Occipital lobe (tissue), 2 donors: ENCODE results near the genes TDRD5 and ACBD6.

DNA sequence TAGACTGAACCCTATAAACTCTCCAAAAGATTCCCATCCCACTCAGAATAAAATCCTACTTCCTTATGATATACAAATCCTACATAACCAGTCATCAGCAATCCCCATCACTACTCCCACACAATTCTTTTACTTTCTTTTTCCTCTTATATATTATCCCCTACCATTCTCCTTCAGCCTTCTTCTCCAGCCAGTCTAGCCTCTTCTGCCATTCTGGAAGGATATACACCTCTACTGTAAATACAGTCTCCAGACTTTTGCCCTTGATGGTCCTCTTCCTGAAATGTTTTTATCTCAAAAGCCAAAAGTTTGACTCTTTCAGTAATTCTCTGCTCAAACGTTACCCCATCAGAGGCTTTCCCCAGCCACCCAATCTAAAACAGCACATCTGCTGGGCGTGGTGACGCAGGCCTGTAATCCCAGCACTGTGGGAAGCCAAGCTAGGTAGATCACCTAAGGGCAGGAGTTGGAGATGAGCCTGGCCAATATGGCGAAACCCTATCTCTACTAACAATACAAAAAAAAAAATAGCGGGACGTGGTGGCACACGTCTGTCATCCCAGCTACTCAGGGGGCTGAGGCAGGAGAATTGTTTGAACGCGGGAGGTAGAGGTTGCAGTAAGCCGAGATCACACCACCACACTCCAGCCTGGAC is 41.5 kb downstream of the ABL2 start:
- RAMPAGE, long total RNA: no peak

DNA sequence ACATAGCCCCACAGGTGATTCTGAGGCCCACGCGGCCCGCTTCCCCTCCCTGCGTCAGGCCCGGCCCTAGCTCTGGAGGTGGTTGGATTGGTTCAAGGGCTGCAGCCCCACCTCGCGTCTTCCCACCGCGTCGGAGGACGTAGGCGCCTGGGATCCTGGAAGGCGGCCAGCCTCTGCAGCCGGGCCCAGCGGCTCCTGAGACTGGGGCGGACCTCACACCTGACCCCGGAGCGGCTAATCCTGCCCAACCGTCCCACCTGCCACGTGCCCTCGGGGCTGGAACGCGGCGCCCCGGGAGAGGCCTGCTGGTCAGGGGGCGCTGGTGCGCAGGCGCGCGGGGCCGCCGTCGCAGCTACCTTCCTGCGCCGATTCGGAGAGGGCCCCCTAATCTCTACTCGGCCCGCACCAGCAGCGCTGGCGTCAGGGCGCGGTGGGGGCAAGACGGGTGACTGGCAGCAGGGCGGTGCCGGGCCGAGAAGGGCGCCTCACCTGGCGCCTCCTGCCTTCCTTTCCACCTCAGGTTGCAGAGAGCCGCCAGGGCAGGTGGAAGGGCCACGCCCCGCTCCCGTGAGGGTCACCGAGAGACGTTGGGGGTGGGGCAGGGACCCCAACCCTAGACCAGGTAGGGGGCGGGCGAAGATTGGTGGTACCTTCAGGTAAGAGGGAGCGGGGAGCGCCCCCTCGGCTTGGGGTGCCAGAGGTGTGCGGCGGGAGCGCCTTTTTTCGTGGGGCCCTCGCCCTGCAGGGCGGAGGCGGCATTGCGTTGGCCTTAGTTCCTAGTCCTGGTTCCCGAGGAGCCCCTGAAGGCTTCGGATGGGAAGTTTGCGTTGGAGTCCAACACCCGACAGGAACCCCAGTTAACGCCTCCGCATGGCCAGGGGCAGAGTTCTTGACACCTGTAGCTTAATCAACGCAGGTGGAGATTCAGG is at the start of gene TDRD5:
Gene TDRD5 (plus strand): TSS at position 329 of the 929 bp plus-strand sequence.
- RAMPAGE, long total RNA: no peak

- RAMPAGE, long total RNA: no peak
Measured at GRCh38 chr1:179816201-179816916, 61.2 kb downstream of the TOR1AIP2 start.

- RAMPAGE, long total RNA: no peak
Measured at GRCh38 chr1:179917343-179918046, 35.4 kb downstream of the TOR1AIP1 start.

DNA sequence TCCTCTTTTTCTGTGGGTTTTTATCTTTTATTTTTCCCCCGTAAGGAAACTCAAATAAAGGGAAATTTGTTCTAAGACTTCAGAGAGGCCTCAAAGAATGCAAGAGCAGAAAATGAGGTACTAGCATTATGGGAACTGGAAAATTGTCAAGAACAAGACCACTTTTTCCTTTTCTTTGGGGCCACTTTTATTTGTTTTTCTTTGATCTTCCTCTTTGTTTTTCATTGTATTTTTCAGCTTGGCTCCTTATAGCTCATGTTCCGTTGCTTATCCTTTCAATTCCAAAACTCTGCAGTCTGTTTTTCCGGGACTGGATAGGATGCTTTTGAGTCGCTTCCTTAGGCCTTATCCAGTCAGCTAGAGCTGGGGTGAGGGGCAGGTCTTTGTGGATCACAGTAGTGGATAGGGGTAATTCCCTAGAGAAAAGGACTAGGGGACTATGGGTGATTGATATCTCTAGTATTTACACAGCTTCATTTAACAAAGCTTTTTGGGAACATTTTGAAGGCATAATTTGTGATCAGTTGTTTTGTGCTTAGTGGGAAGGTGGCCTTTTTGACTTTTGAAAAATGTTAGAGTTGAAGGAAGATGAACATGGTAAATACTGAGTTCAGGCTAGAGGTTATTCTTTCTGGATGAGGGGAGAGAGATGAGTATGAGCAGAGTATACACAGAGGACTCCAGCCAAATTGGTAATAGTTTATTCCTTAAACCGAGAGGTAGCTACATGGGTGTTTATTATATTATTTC is 22.4 kb downstream of the CEP350 start:
- RAMPAGE, long total RNA: no peak

DNA sequence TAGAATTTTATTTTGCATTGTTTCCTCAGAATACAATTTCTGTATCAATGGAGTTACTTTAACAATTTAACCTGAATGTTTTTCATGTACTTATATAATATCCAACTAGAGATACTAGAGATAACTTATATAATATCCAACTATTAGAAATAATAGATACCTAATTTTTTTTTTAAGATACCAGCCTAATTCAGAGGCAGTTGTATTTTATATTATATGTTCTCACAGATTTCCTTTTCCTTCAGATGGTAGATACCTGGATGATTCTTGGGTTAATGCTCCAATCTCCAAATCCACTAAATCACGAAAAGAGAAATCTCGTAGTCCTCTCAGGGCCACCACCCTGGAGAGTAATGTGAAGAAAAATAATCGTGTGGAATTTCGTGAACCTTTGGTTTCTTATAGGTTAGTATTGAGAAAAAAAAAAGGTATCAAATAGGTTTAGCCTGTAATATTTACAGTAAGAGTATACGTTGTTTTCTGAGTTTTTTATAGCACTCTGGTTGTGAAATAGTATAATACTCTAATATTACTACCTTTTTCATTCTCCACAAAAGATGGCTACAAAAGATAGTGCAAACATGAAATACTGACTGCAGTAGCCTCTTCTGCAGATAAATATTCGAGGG is 37.3 kb downstream of the CEP350 start:
- RAMPAGE, long total RNA: no peak

- RAMPAGE, long total RNA: no peak
Measured at GRCh38 chr1:180190992-180192018, 36.6 kb downstream of the QSOX1 start.

DNA sequence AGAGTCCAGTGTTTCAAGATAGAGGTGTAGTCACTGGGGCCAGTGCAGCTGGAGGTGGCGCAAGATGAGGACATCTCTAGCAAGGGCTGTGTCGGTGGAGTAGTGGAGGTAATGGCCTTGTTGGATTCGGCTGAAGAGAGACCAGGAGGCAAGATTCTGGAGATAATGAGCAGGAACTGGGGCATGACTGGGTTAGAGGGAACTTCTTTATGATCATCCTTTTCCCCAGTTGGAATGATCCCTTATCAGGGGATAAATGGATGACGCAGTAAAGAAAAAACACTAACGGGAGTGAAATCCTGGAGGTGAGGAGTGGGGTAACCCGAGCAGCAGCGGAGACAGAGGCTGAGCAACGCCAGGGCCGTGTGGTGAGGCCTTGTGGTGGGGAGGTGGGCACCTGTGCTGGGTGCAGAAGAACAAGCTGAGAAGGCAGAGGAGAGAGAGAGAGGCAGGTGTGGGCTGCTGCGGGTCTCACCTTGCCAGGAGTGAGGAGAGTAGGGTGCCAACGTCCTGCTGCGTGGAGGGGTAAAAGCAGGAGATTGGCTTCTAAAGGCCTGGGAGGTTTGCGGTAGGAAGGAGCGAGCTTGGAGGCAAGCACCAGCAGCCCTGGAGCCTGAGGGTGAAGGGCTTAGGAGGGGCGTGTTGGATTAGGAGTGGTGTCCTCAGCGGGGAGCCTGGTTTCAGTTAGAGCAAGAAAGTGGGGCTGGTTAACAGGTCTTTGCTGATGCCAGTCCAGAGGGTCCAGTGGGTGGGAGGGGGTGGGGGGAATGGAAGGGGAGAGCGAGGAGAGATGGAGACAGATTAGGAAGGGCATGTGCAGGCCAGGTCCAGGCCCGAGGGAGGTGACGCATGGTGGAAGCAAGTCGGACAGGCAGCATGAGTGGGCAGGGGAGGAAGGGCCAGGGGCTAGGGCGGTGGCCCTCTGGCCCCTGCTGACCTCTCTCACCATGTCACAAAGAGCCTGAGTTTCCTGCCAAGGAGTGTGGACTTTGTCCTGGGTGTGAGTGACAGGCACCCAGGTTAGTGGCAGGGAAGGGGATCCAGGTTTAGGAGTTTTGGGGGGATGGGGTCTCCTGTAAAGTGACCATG is 36.8 kb upstream of the LHX4 start:
- RAMPAGE, long total RNA: no peak

- RAMPAGE, long total RNA: no peak
Measured at GRCh38 chr1:180200361-180200803, 29.7 kb upstream of the LHX4 start.

DNA sequence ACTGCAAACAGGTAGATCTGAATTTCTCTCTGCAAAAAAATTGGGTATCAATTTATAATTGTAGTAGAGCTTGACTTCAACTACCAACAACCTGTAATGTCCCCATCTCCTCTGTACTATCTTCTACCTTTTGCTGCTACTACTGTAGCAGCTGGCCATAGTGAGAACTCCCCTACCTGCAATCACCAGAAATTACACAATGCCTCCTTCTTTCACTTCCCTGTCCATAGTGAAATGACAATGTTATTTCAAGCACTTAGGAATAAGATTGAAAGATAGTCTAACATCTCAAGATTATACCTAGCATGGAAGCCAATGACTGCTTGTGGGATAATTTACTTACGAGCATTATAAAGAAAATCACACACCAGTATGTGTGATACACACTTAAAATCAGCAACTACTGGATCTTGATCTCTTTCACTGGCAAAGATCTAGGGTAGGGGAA is 100.3 kb downstream of the ACBD6 start:
- RAMPAGE, long total RNA: no peak

- RAMPAGE, long total RNA: no peak
Measured at GRCh38 chr1:180501735-180502770, at the start of gene ACBD6. TSS of gene ACBD6 (minus strand) at chr1:180502577.

DNA sequence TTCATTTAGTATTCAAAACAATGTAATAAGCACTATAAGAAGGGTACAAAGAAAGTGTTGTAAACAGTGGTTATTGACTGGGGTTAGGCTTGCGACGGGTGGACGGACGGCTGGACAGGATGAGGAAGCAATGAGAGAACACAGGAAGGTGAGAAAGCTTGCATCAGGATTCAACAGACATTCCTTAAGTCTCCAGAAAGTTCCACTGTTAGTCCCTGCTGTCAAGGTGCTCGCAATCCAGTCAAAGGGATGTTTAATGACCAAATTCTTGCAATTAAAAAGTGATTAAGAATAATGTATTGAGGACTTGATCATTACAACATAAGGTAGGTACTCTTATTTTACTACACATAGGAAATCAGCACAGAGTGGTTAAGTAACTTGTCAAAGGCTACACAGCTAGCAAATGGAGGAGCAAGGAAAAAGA is 956 bp upstream of the ACBD6 start:
- RAMPAGE, long total RNA: no peak

DNA sequence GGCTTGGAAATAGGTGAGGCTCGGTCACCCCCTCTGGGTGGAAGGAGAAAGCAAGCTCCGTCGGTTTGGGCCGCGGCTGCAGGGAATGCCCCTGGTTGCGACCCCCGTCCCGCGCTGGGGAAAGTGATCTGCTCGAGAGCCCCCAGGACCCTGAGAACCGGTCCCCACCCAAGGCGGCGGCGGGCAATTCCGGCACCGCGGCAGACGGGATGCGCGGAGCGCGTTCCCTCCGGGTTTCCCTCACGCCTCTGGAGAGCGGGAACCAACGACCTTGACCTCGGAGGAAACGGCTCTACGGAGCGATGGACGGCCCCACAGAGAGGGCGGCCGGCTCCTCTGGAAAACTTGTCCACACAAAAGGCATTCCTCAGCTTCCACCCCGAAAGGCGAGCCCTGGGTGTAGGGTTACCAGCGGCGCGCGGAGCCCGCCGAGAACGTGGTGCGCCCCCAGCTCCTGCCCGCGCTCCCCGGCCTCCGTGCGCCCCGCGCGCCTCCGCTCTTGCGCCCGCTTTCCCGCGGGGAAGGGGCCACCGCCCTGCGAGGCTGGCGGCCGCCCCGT is 495 bp upstream of the KIAA1614 start:
- RAMPAGE, long total RNA: no peak

- RAMPAGE, long total RNA: no peak
Measured at GRCh38 chr1:181021723-181022634, 691 bp downstream of the STX6 start.

DNA sequence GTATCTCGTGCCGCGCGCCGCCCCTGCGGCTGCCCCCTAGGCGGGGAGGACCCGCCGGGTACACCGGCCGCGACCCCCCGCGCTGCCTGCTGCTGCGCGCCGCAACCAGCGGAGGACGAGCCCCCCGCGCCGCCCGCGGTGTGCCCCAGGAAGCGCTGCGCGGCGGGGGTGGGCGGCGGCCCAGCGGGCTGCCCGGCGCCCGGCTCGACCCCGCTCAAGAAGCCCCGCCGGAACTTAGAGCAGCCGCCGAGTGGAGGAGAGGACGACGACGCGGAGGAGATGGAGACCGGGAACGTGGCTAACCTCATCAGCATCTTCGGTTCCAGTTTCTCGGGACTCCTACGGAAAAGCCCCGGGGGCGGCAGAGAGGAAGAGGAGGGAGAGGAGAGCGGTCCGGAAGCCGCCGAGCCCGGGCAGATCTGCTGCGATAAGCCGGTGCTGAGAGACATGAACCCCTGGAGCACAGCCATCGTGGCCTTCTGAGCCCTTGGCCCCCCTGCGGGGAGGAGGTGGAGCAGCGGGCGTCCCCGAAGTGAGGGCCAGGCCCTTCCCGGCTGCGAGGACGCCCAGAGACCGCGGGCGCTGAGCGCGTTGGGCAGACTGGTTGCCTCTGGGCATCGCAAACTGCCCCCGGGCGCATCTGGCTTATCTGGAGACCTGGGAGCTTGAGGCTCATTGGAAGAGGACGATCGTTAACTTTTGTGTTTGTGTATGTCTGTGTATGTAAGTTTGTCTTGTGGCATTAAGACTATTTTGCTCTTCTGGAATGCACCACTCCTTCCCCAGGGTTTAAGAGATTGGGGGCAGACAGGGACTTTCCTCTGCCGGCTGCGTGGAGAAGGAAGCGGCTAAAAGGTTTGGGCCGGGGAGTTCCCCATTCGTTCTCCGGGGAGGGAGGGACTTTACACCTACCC is 1.2 kb downstream of the IER5 start:
- RAMPAGE, long total RNA: no peak

- RAMPAGE, long total RNA: no peak
Measured at GRCh38 chr1:181104165-181104364, 15.6 kb downstream of the IER5 start.

DNA sequence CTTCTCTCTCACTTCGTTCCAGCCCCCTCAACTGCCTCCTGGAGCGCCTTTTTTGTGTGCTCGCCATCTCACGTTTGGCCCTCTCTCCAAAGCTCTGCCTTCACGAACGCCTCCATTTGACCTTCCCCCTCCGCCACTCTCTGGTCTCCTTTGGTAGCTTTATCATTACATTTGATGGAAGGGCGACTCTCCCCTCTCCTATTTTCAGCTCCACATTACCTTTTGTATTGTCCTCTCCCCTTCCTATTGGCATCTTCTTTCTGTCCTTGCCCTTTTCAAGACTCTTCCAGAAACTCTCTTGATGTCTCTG is 17.3 kb downstream of the IER5 start:
- RAMPAGE, long total RNA: no peak

DNA sequence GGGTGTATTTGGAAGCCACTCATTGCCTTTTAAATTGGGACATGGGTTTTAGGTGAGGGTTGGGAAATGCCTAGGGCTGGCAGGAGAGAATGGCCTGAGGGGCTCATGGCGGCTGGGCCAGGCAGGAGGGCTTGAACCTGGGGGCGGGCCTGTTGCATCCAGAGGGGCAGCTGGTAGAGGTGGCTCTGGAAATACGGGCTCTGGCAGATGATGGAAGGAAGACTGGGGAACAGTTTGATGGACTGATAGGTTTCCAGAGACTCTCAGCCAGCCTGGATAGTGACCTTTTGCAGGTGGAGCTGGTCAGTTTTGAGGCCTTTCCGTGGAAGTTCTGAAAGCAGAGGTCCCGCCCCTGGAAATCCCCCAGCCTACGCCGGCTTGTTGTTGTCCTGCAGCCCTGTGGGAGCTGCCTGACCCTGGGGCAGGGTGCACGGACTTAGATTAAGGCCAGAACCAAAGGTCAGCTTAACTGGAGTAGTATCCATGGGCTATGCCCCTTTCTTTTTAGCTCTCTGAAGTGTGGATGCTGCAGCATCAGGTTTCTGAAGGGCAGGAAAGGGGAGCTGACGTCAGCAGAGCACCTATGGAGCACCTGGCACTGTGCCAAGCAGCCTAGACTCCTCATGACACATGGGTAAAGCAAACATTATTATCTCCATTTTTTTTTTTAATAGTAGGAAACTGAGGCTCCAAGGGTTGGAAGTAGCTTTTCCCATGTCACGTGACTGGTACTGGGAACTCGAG is 38.4 kb downstream of the IER5 start:
- RAMPAGE, long total RNA: no peak

DNA sequence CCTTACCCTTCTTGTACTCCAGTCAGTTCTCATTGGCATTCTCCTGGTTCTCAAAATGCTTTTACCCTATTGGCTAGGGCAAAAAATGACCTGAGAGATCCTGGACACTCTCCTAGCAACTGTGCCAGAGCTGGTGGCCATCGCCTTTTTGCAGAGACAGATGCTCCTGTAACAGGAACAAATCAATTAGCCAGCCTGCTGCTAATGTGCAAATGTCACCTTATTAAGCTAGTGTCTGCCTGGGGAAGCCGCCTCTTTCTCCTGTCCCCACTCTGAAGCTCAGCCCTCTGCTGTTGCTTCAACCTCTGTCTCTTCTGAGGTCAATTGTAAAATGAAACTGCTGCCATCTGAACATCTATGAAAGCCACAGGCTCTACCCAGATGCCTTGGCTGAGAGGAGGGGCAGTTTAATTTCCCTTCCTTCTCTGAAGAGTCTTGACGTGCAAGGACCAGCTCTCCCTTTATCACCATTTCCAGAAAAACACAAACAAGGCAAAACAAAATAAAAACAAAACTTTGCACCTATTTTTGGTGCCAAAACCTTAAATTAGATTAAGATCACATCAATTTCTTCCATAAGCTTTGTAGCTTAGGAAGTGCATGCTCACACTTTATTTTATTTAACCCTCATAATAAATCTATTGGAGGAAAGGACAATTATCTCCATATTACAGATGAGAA is 85.4 kb upstream of the CACNA1E start:
- RAMPAGE, long total RNA: no peak

GRCh38 chr1:182191846-182192247 is 130.3 kb upstream of the ZNF648 start:
- RAMPAGE, long total RNA: no peak